H1 (cell line): Measurements from ENCODE around the gene GATA3.

DNA sequence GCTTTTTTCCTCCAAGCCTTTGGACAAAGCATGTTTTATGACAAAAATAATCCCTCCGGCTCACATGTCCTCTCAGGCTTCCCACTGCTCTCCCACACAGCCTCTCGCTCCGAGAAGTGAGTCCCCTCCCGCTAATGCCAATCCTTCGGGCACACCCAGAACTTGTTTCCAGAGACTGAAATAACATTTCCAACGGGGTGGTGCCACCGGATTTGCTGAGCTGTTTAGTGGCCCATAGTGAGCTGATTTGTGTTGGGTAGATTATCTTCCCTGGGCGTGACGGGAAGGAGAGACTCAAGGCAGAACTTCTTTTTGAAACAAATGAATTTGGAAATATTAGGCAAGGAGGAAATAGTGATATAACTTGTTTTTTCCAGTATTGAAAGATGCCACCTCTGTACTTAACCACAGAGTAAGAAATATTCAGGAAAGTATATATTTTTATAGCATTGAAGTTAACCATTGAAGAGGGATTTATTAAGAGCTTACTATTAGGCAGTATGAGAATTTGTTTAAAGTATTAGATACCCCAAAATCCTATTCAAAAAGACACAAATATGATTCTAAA is 36.0 kb downstream of the RBM17 start:
- RRBS = no CpG with 5 or more reads among the region's 9 CpGs
CAGE:
- cytosol, long polyA plus RNA = no peak
- long polyA plus RNA = no peak
- nucleus, long polyA plus RNA = no peak

DNA sequence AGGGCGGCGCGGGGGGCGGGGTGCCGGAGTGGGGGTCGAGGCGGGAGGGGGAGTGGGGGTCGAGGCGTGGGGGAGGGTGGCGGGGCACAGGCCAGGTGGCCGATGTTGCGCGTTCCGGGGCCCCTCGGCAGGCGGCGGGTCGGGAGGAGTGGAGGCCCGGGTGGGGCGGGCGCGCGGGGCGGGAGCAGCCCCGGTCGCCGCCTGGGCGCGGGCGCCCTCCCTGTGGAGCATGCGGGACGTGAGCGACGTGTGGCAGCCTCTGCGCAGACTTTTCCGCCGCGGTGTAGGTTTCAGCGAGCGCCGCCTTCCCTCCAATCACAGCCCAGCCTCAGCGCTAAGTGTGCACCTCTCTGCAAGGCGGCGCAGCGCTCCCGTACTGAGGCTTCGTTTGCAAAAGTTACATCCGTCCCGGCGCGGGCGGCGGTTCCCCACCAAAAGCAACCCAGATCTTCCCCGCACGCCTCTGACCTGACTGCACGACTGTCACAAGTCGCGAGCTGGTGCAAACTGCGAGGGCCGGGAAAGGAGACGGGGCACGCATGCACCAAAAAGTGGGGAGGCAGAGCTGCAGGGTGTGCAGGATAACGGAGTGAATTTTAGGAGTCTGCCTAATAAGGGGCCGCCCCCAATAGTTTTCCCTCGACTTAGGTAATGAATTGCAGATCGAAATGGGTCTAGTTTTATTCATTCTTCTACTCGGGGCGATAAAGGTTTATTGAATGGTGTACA is 1.2 kb upstream of the PFKFB3 start:
- RRBS = 1% methylated on average over 21 of the region's 68 CpGs
CAGE:
- cytosol, long polyA plus RNA = no peak
- long polyA plus RNA = no peak
- nucleus, long polyA plus RNA = no peak

DNA sequence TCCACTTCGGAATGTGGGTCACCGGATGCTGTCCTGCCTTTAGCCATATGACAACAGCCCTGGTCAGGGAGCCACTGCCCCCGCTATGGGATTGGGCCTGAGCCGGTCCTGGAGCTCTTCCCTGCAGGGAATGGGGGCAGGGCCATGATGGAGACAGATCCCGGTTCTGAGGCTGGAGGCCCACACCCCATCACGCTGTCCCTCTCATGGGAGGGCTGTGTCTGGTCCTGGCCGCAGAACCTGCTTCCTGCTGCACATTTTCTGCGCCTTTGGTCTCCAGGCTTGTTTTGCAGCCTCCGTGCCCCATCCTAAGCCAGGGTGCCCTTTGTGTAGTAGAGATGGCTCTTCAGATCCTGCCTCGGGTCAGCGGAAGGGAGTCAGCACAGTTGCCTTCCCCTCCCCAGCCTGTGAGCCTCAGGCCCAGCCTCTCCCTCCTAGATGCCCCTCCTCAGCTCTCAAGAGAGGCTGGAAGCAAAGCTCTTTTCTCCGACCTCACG is 22.7 kb downstream of the PFKFB3 start:
- RRBS = 94% methylated on average over 4 of the region's 13 CpGs
CAGE:
- cytosol, long polyA plus RNA = no peak
- long polyA plus RNA = no peak
- nucleus, long polyA plus RNA = no peak

DNA sequence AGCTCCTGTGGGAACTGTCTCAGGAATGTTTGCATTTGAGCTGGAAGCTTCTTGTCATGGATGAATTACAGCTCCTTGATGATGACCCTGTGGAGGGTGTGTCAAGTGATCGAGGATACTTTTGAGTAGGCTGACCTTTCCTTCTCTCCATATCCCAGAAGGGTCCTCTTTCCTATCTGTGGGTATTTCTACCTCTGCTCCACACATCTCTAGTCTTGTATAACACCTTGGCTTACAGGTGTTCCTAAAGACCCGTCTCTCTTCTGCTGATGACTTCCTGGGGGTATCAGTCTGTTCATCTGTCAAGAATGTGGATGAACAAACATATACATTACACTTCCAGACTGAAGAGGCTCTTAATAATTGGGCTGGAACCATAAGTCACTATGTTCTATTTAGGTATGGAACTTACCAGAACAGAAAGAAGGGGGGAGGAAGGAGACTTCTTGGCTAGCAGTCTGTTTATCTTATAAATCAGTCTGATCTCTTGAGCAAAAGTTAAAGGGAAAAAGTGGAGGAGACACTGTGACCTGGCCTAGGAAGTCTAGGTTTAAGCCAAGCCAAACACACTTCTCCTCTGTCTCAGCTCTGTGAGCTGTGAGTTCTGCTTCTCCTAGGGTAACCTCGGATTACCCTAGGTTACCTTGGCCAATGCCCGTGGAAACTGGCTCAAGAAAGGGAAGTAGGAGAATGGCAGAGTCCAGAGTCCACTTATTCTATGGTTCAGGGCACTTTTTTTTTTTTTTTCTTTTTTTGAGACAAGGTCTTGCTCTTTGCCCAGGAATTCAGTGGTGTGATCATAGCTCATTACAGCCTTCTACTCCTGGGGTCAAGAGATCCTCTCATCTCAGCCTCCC is 95.1 kb downstream of the PFKFB3 start:
- RRBS = no CpG with 5 or more reads among the region's 4 CpGs
CAGE:
- cytosol, long polyA plus RNA = no peak
- long polyA plus RNA = no peak
- nucleus, long polyA plus RNA = no peak

DNA sequence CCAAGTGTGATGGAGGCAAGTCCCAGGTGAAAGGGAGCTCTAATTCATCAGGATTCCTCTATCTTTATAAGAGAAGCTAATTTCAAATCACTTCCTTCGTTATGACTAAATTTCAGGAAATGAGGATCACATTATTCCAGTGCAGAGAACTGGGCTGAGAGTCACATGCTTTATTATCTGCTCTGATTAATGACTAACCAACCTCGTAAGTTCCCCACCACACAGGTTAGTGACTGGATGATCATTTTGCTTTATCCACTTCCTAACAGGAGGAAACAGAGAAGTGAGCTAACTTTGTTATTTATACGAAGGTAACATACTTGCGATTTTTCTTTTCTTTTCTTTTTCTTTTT is 99.0 kb downstream of the PFKFB3 start:
- RRBS = no CpG with 5 or more reads among the region's 4 CpGs
CAGE:
- cytosol, long polyA plus RNA = no peak
- long polyA plus RNA = no peak
- nucleus, long polyA plus RNA = no peak

DNA sequence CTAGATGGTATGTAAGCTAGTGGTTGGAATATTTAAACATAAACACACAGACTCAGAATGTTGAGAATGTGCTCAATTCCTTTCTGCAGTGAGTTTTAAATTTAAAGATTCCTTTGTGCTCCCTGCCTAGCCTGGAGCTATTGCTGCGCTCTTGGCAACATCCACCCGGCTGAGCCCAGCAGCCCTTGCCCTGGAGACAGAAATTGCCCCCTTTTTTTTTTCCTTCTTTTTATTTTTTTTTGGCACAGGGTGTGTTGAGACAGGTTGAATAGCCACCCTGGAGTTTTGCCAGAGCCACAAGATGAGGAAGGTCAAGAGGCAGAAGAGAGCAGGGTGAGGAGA is 180.8 kb downstream of the PRKCQ start:
- RRBS = no CpG with 5 or more reads among the region's 2 CpGs
CAGE:
- cytosol, long polyA plus RNA = no peak
- long polyA plus RNA = no peak
- nucleus, long polyA plus RNA = no peak

- RRBS = no CpG with 5 or more reads among the region's 8 CpGs
CAGE:
- cytosol, long polyA plus RNA = no peak
- long polyA plus RNA = no peak
- nucleus, long polyA plus RNA = no peak
These were observed 36.6 kb downstream of the PRKCQ start for GRCh38 chr10:6543410-6543885.

DNA sequence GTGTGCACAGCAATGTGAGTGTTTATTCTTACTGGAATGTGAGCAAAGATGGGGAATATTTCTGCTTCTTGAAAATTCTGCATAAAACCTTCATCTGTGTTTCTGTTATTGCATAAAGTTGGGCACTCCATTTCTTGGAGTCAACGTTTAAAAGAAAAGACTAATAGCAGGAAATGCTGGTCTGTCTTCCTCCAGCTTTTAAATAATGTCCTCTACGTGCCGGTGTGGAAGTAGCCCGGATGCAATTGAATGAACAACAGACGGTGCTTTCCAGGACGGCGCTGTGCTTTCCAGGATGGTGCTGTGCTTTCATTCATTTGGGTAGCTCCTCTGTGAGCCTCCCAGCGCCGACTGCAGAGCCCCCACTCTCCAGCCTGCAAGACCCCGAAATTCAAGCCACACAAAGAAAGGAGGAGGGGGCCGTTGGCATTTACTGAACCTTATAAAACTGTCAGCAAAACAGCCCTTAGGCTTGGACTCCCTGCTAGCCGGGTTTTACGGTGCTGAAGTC is 158.1 kb upstream of the PRKCQ start:
- RRBS = no CpG with 5 or more reads among the region's 13 CpGs
CAGE:
- cytosol, long polyA plus RNA = no peak
- long polyA plus RNA = no peak
- nucleus, long polyA plus RNA = no peak

GRCh38 chr10:7170472-7171927 is 239.8 kb downstream of the SFMBT2 start:
- RRBS = 87% methylated on average over 4 of the region's 43 CpGs
CAGE:
- cytosol, long polyA plus RNA = no peak
- long polyA plus RNA = no peak
- nucleus, long polyA plus RNA = no peak

DNA sequence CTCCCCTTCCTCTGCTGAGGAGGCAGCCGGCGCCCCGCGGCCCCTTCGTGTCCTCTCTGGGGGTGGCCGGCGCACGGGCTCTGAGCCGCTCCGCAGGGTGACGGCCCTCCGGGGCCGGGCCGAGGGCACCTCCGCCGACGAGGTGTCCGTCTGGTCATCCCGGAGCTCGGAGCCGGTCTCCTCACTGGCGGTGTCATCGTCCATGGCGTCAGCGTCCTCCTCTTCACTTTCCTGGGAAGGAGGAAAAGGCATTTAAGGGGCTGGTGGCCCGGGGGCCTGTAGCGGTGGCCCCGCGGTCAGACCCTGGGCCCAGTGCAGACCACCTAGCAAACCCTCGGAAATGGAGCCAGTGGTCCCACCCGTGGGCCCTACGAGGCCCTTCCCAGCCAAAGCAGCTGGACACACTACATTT is 238.9 kb downstream of the SFMBT2 start:
- RRBS = 90% methylated on average over 20 of the region's 32 CpGs
CAGE:
- cytosol, long polyA plus RNA = no peak
- long polyA plus RNA = no peak
- nucleus, long polyA plus RNA = no peak

DNA sequence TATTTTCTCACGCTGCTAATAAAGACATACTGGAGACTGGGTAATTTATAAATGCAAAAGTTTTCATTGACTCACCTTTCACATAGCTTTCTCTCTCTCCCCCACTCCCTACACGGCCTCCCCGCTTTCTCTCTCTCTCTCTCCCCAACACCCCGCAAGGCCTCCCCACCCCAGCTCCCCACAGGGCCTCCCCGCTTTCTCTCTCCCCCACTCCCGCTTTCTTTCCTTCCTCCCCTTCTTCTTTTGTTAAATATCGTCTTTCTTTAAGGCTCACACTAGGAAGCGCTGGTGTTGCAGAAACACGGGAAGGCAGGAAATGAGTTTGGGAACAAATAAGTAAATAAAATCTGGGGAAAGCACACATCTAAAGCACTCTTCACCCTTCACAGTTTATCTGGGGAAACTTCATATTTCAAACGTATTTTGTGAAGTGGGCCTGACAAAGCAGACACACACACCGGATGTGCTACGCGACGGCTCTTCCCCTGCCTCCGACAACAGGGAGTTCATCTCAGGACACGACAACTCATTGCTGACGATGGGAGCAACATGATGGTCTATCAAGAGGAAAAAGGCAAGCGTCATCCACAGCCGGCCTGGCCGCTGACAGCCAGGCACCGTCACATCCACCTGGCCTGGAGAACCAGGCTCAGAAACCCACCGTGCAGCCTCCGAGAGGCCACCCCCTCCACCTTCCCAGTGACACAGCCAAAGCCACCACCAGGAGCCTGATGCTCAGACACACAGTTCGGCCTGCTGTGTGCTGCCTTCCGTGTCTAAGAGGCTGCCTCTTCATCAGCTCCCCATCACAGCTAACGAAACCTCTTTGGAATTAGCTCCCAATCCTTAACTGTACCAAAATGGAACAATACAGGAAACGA is 77.0 kb downstream of the SFMBT2 start:
- RRBS = no CpG with 5 or more reads among the region's 27 CpGs
CAGE:
- cytosol, long polyA plus RNA = no peak
- long polyA plus RNA = no peak
- nucleus, long polyA plus RNA = no peak

DNA sequence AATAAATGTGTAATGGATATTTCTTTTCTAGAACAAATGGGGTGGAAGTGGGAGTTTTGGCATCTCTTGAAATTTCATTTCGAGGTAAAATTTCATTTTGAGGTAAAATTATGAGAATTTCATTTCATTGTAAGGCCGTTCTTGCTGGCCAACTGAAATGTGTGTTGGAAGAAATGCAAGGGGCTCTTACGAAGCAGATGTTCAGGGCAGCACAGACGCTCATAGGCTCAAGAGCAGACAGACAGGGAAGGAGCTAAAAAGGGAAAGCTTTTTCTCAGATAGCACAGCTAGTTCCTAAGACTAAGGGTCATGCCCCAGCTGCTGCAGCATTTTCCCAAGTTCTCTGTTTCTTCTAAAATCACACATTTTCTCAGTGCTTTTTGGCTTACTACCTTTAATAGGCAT is 65.1 kb upstream of the SFMBT2 start:
- RRBS = no CpG with 5 or more reads among the region's 4 CpGs
CAGE:
- cytosol, long polyA plus RNA = no peak
- long polyA plus RNA = no peak
- nucleus, long polyA plus RNA = no peak

- RRBS = no CpG with 5 or more reads among the region's 7 CpGs
CAGE:
- cytosol, long polyA plus RNA = no peak
- long polyA plus RNA = no peak
- nucleus, long polyA plus RNA = no peak
These were observed 40.9 kb downstream of the ITIH5 start for GRCh38 chr10:7625911-7626208.

DNA sequence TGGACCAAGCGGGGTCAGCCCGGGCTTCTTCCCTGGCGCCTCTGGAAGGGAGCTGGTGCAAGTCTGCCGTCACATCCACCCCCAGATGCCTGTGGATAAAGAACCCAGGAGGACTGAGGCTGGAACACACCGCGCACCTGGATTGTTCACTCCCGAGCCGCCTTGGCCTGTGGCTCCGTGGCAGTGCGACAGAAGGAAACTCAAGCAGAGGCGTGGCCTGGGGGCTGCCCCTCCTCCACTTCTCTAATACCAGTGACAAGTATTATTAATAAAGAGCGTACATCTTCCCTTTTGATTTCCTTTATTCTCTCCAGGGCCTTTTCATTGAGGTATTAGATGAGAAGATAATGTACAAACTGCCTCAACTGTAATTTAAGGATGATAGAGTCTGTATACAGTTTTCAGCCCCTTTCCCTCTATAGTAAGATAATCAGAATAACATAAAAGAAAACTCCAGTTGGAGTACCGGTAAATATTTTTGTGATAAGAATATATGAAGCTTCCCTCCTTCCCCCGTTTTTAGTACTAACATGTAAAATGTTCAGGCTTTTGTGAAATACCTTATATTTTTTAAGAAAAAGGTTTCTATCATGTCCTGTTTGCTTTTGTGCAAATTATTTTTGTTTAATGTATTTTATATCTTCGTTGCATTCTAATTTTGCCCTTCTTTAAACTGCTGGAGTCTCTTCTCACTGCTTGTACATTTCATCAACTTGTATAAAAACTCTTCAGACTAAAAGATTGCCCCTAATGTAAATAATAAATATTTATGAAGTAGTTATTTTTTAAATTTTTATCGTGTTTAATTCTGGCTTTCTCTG is 39.5 kb upstream of the GATA3 start:
- RRBS = no CpG with 5 or more reads among the region's 16 CpGs
CAGE:
- cytosol, long polyA plus RNA = no peak
- long polyA plus RNA = no peak
- nucleus, long polyA plus RNA = no peak

DNA sequence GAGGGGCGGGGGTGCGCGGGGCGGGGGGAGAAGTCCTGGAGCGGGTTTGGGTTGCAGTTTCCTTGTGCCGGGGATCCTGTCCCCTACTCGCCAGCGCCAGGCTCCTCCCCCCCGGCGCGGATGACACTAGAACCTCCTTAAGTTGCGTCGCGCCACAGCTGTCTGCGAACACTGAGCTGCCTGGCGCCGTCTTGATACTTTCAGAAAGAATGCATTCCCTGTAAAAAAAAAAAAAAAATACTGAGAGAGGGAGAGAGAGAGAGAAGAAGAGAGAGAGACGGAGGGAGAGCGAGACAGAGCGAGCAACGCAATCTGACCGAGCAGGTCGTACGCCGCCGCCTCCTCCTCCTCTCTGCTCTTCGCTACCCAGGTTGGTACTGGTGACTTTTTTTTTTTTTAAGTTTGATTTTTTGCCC is at the start of gene GATA3:
GATA3 (plus strand) TSS at position 167 of the 416 bp plus-strand sequence.
- RRBS = under 1% methylated on average over 5 of the region's 27 CpGs
CAGE:
- cytosol, long polyA plus RNA = no peak
- long polyA plus RNA = no peak
- nucleus, long polyA plus RNA = no peak

DNA sequence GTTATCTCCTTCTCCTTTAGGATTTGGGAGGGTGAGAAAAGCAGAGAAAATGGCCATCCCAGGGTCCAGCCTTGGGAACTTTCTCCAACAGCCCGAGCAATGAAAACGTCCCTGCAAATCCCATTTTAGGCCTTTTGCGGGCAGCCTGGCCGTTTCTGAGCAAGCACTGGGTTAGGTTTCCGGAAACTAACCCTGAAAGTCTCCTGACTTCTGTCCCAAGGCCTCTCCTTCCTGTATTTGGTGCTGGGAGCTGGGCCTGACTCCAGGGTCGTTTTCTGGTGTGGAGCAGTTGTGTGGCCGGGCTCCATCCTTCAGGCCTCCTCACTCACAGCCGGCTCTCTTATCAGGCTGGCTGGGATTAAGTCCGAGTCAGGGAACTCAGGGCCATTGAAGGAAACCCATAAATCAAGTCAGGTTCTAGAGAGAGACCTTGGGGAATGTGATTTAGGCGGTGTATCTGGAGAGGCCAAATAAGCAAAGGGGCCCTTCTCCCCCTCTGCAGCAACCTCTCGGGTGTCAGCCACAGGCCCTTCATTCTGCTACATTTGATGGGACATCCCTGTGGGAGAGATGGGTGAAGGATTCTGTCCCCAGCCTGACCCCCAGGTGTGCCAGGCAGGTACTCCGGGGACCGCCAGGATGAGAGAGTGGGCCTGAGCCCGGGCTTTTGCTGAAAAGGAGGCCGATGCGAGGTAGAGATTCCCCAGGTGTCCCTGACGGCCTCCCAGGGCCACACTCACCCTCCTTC is 3.2 kb downstream of the GATA3 start:
- RRBS = 0% methylated on average over 1 of the region's 17 CpGs
CAGE:
- cytosol, long polyA plus RNA = no peak
- long polyA plus RNA = no peak
- nucleus, long polyA plus RNA = no peak

DNA sequence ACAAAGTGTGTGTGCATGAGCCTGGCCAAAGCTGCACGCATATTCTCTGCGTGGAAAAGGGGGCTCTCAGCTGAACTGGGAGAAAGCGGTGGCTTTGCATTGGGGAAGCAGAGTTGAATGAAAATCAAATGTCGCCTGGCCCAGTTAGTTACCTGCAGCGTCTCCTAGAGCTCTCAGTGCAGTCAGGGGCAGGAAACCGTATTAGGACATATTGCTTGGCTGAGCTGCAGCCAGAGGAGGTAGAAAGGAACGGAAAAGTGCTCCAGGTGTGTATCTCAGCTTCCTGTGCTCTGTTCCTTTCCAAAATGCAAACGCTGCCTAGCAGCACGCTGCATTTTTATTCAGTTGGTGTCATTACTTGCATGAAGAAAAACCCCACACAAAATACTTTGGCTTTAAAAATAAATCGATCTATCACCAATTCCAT is 4.9 kb downstream of the GATA3 start:
- RRBS = no CpG with 5 or more reads among the region's 10 CpGs
CAGE:
- cytosol, long polyA plus RNA = no peak
- long polyA plus RNA = no peak
- nucleus, long polyA plus RNA = no peak

DNA sequence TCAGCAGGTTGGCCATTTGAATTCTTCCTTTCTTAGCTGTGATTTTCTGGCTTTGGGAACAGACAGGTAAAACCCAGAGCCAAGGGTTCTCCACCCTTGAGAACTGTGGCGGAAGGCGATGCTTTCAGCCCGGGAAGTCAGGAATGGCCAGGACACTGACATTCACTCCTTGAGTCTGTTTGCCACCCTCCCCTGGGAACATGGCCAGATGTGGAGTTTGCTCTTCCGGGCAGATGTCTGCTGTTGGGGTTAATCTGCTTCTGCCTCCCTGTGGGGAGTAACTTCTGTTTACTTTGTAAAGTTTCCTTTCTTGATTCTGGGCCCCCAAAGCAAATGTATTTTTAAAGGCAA is 17.7 kb downstream of the GATA3 start:
- RRBS = 83% methylated on average over 2 of the region's 4 CpGs
CAGE:
- cytosol, long polyA plus RNA = no peak
- long polyA plus RNA = no peak
- nucleus, long polyA plus RNA = no peak

DNA sequence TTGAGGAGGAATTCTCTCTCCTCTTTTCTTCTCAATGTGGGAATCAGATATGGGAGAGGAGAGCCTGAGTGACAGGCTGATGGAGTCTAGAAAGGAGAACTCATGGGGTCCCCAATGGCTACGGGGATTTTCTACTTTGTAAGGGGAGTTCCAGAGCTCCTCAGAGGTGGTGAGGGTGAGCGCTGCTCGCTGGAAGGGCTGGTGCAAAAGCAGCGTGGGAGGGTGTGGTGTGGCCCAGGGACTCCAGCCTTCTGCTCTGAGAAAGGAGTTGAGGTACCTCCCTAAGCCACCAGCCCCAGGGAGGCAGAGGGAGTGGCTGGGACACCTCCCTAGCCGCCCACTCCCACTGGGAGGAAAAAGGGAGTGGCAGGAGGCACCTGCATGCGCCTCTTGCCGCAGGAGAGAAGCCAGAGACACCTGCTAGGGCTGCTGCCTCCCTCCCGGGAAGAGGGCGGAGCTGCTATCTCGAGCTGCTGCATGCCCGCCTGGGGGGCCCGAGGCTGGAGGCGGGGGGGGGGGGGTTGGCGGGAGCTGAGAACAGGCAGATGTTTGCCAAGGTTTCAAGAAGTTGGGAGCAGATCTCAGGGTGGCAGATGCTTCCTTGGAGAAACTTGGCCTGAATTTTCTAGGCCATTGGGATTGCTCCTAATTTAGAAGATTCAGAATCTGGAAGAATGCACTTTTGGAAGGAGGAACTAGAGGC is 48.6 kb downstream of the GATA3 start:
- RRBS = no CpG with 5 or more reads among the region's 14 CpGs
CAGE:
- cytosol, long polyA plus RNA = no peak
- long polyA plus RNA = no peak
- nucleus, long polyA plus RNA = no peak

DNA sequence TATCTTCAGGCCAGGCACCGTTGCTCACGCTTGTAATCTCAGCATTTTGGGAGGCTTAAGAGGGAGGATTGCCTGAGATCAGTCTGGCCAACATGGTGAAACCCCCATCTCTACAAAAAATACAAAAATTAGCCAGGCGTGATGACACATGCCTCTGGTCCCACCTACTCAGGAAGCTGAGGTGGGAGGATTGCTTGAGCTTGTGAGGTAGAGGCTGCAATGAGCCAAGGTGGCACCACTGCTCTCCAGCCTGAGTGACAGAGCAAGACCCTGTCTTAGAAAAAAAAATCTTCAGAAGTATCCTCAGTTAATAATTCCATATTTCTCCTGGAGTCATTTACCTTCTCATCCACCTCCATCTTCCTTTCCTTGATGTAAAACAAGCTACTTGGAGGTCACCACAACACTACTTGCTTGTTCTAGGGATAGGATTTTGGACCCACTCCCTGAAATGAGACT is 362.4 kb downstream of the GATA3 start:
- RRBS = no CpG with 5 or more reads among the region's 3 CpGs
CAGE:
- cytosol, long polyA plus RNA = no peak
- long polyA plus RNA = no peak
- nucleus, long polyA plus RNA = no peak